Measurements from ENCODE around the genes DLEC1, MYD88 and SLC22A14.

DNA sequence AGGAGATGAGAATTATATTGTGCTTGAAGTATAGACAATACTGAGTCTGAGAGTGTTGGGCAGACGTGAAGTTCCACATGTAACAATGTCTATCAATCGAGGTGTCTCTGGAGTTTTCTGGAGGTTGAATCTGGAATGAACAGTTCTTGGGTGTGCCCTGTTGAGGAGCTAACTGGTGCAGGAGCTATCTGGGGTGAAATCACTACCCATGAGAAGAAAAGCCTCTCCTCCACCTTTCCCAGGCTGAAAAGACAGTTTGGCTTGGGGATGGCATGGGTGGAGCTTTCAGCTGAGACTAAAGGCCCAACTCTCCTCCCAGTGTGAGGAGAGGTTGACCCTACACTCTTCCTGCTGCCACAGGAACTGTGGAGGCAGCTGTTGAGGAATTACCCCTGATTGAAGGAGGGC is 14.4 kb upstream of the GOLGA4 start:
- RRBS, result no CpG with 5 or more reads among the region's 2 CpGs

DNA sequence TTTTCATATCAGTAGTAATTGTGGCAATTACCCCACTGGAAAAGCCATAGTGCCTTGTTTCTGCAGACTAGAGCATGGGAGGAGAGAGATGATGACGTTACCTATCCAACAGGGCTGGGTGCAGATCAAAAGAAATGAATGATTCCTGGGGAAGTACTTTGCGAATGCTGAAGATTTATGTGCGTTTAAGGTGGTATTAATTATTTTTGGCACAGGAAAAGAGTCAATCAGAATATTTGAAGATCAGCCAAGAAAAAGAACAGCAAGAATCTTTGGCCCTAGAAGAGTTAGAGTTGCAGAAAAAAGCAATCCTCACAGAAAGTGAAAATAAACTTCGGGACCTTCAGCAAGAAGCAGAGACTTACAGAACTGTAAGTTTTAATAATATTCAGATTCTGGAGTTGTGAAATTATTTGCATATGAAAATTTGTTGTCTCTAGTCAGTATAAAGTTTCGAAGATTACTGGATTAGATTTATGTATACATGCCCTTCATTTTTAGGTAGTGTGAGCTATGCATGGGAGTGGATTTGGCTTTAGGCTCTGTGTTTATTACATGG is 78.5 kb downstream of the GOLGA4 start:
- RRBS, result no CpG with 5 or more reads among the region's 5 CpGs

- RRBS, result no CpG with 5 or more reads among the region's 1 CpG
Observed at GRCh38 chr3:37335613-37335960, 92.5 kb downstream of the GOLGA4 start.

GRCh38 chr3:37385692-37386376 is 66.1 kb upstream of the ITGA9 start:
- RRBS, result no CpG with 5 or more reads among the region's 7 CpGs

DNA sequence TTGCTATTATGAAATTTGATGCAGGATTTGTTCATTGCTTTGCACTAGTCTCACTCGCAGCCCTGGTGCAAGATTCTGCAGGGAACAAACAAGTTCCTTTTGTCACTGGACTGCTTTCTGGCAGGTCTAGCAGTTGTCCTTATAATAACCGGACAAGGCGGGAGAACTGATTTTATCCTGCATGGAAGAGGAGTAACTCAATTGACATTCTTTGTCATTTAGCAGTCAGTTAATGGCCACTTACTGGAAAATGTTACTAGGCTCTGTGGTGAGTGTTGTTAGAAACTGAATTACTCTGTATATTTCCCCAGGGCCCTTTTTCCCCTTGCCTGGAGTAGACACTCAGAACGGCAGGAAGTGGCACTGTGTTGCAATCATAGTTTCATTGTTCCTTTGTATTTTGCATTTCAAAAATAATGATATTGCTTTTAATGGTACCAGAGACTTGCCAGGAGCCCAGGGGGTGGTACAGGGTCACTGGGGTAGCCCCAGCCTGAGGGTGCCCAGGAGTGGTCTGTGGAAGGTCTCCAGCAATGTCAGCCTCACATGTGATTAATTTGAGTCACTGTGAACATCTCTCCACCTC is 41.1 kb downstream of the ITGA9 start:
- RRBS, result no CpG with 5 or more reads among the region's 4 CpGs

DNA sequence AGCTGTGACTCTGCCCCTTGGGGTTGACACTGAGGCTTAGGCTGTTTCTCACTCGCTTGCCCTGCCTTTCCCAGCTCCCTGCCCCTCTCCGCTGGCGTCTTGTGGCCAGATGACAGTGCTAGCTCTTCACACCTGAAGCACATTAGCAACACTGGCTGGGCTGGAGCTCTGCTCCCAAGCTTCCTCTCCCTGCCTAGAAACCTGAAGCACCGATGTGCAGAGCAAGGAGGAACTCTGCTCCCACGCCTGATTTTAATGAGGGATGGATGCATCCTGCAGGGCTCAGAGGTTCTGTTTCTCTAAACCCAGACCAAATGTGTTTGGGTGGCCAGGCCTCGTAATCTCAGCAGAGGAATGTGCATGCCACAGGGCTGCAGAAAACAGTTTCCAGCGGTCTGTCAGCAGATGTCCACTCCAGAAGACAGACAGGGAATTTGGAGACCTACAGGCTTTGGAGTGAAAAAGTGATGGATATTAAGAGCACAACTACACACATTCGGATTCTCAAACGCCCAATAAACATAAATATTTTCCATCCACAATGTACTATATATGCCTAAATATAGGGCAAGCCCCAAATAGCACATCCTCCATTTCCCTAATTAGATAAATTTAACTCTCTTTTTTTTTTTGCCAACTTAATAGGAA is 88.6 kb upstream of the CTDSPL start:
- RRBS, result no CpG with 5 or more reads among the region's 9 CpGs

GRCh38 chr3:37898464-37899777 is 37.2 kb downstream of the CTDSPL start:
- RRBS, result no CpG with 5 or more reads among the region's 5 CpGs

GRCh38 chr3:37943550-37944093 is 47.0 kb upstream of the VILL start:
- RRBS, result no CpG with 5 or more reads among the region's 9 CpGs

DNA sequence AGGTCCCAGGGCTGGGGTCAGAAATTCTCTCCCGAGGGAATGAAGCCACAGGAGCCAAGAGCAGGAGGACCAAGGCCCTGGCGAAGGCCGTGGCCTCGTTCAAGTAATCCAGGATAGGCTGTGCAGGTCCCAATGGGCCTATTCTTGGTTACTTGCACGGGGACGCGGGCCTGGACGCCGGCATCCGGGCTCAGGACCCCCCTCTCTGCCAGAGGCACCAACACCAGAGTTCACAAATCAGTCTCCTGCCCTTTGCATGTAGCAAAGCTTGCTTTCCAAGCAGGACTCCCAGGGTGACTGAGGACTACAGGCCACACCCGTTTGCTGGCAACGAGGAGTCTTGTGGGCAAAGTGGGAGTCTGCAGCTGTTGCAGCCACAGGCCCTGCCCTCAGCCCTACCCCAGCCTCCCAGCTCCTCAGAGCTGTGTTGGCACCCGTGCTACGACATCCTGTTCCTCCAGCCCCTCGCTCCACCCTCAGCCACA is 21.2 kb upstream of the VILL start:
- RRBS, result no CpG with 5 or more reads among the region's 15 CpGs

DNA sequence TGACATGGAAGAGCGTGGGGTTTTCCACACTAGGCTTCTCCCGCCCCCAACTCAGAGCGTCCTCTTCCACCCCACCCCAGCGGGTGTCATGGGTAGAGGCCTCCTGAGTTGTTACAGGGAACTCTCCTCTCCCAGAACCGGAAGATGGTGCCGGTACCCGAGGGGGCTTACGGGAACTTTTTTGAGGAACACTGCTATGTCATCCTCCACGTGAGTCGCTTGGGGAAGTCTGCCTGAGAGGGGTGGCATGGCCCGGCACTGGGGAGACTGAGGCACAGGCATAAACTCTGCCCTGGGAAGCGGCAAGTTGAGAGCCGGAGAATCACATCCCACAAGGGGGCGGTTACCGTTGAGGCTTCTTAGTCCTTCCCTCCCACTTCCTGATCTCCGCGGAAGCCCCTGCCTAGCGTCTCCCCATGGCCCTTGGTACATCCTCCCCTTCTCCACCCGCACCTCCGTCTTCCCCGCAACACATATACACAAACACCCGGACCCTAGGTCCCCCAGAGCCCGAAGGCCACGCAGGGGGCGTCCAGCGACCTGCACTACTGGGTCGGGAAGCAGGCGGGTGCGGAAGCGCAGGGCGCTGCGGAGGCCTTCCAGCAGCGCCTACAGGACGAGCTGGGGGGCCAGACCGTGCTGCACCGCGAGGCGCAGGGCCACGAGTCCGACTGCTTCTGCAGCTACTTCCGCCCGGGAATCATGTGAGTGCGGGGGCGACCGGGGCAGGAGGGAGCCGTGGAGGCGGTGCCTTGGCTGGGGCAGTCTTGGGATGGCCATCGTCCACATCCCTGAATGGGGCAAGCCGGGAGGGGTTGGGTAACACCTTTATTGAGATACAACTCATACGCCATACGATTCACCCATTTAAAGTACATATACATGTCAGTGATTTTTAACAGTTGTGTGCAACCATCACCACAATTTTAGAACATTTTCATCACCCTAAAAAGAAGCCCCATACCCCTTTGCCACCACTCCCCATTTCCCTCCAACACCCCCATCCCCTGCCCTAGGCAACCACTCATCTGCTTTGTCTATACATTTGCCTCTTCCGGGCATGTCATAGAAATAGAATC is 3.5 kb downstream of the VILL start:
- RRBS, result 91% methylated on average over 11 of the region's 52 CpGs

GRCh38 chr3:38009603-38010320 is 19.2 kb downstream of the VILL start:
- RRBS, result 100% methylated on average over 1 of the region's 20 CpGs

GRCh38 chr3:38030819-38031573 is 1.6 kb upstream of the PLCD1 start:
- RRBS, result no CpG with 5 or more reads among the region's 7 CpGs

GRCh38 chr3:38038273-38039021 is 561 bp upstream of the DLEC1 start:
- RRBS, result no CpG with 5 or more reads among the region's 6 CpGs

DNA sequence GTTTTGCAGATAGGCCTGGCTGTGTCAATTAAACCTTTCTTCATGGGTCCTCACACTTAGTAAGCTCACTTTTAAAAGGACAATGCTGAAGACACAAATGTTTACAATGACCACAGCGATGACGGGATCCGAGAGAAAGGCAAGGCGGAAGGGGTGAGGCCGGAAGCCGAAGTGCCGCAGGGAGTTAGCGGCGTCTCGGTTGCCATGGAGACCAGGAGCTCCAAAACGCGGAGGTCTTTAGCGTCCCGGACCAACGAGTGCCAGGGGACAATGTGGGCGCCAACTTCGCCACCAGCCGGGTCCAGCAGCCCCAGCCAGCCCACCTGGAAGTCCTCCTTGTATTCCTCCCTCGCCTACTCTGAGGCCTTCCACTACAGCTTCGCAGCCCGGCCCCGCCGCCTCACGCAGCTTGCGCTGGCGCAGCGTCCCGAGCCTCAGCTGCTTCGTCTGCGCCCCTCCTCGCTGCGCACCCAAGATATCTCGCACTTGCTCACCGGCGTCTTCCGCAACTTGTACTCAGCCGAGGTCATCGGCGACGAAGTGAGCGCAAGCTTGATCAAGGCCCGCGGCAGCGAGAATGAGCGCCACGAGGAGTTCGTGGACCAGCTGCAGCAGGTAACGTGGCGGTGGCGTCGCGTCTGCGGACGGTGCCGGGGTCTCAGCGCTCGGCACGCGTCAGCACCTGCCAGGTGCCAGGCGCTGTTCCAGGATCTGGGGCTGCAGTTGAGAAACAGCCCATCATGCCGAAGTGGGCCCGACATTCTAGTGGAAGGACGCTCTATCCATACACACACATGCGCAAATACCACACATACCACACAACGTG is at the start of gene DLEC1:
Gene DLEC1, plus strand, starts transcription at position 187 of the 826 bp plus-strand sequence.
- RRBS, result 88% methylated on average over 24 of the region's 65 CpGs

DNA sequence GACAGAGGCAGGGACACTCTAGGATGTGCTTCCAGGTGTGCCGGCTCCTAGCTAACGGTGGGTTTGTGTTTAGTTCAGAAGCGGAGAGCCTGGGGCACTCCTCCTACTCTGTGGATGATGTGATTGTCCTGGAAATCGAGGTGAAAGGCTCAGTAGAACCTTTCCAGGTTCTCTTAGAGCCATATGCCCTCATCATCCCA is 40.5 kb downstream of the ACAA1 start:
- RRBS, result no CpG with 5 or more reads among the region's 4 CpGs

- RRBS, result no CpG with 5 or more reads among the region's 24 CpGs
Observed at GRCh38 chr3:38136232-38136763, 629 bp downstream of the ACAA1 start.

DNA sequence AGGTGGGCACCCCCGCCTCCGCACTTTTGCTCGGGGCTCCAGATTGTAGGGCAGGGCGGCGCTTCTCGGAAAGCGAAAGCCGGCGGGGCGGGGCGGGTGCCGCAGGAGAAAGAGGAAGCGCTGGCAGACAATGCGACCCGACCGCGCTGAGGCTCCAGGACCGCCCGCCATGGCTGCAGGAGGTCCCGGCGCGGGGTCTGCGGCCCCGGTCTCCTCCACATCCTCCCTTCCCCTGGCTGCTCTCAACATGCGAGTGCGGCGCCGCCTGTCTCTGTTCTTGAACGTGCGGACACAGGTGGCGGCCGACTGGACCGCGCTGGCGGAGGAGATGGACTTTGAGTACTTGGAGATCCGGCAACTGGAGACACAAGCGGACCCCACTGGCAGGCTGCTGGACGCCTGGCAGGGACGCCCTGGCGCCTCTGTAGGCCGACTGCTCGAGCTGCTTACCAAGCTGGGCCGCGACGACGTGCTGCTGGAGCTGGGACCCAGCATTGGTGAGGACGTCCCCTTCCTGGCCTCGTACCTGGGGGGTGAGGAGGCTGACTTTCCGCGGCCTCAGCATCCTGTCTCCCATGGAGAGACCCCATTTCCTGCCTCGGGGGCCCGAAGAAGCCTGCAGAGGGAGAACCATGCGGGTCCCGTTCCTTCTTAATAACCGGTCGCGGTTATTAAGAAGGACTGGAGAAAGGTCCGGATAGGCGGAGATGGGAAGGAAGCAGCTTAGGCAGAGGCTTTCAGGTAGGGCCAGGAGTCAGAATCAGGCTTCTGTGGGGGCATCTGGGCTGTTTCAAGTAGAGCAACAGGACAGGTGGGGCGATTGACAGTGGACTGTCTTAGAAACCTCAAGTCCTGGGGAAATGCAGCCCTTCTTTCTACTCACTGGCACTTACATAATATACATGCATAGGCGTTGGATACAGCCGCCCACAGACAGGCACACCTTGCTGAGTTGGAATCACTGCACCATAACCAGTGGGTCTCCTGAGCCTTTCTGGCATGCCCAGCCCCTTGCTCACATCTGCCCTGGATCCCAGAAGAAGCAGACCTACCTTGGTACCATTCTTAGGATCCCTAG is at the start of gene MYD88:
Gene MYD88, plus strand, starts transcription at position 130 of the 1,078 bp plus-strand sequence.
- RRBS, result 79% methylated on average over 8 of the region's 62 CpGs

GRCh38 chr3:38282109-38282418 is at the start of gene SLC22A14:
Gene SLC22A14, plus strand, starts transcription at chr3:38282294.
- RRBS, result no CpG with 5 or more reads among the region's 3 CpGs

- RRBS, result no CpG with 5 or more reads among the region's 5 CpGs
Observed at GRCh38 chr3:38348809-38349313, 2.3 kb downstream of the XYLB start.

Measured in Ishikawa (cell line).